ENCODE data around the genes SRD5A3, EXOC1, AASDH and NOA1.

- PRO-cap = no peak
Measured at GRCh38 chr4:55172668-55173188, 47.3 kb upstream of the KDR start.

DNA sequence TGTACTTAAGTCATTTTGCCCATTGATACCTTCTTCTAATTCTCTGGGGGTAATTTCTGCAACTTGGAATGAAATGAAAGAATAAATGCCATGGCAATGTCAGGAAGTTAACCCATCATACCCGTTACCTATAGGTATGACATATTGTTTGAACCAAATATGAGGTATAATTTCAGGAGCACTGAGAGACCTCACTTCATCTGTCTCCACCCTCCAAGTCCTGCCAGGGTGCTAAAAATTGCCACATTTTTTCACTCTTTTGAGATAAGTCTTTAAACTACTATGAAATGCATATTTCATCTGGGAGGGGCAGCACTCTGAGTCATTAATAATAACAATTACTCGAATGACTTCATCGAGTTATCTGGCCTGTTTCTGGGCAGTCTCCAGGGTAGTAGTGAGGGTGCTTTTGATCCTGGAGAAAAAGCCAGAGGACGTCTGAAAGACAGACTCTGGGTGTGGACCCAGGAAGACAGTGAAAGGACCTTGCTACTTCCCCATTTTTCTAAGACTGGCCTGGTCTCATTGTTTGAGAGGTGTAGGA, 42.4 kb upstream of the SRD5A3 start:
- PRO-cap = no peak

- PRO-cap = bidirectional peak, plus-strand start at chr4:55346231, minus-strand start at chr4:55346181
Measured at GRCh38 chr4:55345811-55346923, at the start of gene SRD5A3. Gene SRD5A3 (plus strand): TSS chr4:55346242.

DNA sequence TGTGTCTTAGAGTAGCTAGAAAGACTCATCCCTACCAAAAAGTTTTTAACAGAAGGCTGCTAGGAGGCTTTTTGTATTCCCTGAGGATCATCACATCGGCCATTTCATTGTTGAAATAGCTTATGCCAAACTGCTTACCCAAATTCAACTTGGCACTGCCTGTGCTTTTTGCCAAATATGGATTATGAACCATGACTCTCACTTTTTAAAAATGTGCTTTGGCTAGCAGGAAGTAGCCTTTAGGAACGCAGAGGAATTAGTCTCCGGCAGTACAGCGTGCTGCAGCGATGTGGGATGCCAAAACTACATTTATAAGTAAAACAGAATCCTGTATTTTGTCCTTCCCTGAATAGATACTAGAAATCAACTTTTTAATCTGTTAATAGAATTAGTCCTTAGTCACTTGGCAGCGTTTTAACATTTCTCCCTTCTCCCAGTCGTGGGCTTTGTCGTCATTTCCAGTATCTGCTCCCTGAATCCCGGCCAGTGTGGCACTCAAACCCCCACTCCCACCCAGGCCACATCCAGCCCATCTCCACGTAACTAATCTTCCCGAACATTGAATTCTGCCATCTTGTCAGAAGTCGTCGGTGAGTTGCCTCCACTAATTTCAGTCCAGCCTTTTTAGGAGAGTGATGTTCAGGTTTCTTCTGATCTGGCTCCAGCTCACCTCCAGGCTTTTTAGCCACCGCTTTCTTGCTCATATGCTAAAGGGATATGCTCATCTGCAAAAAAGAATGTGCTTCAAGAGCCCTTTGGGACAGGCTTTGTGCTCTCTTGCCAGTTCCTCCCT, 1.1 kb downstream of the TMEM165 start:
- PRO-cap = unidirectional peak, plus-strand start at position 259 of the sequence

GRCh38 chr4:55406978-55407450, 11.3 kb downstream of the TMEM165 start:
- PRO-cap = no peak

- PRO-cap = no peak
Measured at GRCh38 chr4:55416615-55417690, 21.2 kb downstream of the TMEM165 start.

- PRO-cap = no peak
Measured at GRCh38 chr4:55619073-55619439, 17.0 kb downstream of the NMU start.

DNA sequence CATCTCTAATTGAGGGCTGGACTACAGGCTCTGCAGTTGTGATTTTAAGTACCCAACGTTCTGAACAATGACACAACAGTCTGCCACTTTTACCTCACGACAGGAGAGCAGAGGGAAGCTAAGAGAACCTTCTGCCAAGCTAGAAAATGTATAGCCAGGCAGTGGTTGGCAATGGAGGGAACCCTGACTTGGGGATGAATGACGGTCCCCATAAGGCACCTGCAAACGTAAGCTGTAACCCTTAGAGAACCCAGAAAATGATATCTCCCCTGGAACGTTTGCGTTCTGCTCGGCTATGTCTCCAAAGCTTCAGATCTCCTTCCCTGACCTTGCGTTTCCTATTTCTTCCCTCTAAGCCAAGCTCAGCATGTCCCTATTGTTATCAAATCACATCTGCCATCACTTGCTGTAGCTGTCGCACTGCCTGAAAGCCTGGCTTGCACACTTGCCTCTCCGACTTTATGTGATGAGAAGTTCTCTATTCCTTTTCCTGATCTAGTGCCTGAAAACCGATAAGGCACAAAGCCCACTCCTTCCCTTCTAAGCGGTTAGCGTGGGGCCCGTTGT, 1.0 kb downstream of the NMU start:
- PRO-cap = no peak

GRCh38 chr4:55853386-55854662, at the start of gene EXOC1:
Gene EXOC1 (plus strand): TSS chr4:55853648.
- PRO-cap = bidirectional peak, plus-strand start at chr4:55853675, minus-strand start at chr4:55853506

DNA sequence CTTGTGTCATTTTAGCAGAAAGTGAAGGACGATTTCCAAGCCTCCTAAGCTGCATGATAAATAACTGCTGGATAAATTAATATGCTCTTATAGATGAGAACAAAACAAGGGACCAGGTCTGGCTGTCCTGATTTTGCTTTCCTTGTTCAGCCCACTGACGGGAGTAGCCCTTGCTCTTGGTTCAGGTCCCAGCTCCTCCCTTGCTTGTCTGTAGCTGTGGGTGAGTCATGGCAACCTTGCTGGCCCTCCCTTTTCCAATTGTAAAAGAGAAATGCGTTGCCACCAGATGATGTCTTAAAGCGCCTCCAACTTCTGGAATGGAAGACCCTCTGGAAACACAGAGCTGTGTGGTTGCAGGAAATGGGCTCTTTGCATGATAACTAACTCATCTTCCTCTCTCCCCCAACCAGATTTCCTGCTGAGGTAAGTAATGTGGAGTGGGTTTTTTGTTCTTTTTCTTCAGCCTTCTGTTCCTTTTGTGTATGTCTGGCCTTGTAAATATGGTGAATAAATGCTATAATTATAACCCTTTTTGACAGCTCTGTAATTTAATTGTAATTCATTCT, 167.0 kb downstream of the CRACD start:
- PRO-cap = no peak

GRCh38 chr4:56386897-56388058, at the start of gene AASDH:
Gene AASDH (minus strand): TSS chr4:56387491.
- PRO-cap = bidirectional peak, plus-strand start at chr4:56387238, minus-strand start at chr4:56387109; bidirectional peak, plus-strand start at chr4:56387519, minus-strand start at chr4:56387425

DNA sequence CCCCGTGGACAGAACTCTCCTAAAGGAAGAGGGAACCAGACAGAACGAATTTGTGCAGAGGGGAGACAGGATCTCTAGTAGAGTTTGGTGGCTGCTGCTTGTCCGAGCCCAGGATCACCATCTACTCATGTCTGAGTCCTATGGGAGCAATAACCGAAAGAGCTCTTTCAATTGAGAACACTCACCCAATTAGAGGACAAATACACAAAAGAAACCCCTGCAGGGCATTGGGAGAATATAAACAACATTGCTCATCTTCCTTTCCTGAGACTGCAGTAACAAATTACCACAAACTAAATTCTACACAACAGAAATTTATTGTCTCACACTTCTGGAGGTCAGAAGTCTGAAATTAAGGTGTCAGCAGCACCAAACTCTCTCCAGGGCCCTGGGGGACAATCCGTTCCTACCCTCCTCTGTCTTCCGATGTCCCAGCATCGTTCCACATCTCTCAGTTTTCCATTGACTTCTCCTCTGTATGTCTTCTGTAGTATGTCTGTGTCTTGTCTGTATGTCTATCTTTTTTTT, 65.5 kb downstream of the SPINK2 start:
- PRO-cap = no peak

DNA sequence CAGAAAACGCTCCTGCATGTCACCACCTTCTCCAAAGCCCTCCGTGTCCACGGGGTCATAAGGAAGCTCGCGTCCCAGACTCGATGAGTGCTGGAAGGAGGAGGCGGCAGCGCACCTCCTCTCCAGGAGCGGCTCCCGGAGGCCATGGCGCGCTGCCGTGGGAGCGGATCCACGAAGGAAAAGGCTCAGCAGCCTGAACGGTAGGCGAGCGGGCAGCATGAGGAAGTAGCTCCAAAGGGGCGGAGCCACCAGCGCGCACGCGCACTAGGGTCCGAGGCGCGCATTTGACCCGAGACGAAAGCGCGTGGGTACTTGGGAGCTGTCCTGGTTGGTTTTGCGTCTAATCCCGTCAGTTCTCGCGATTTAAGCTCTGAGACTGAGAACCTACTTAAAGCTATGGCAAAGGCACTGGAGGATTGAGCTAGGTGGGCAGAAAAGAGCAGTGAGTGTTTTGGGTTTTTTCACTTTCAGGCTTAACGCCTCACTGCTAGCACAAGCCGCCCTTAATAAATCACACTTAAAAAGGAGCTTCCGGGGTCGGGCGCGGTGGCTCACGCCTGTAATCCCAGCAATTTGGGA, at the start of gene NOA1:
Gene NOA1, minus strand, starts transcription at position 240 of the 579 bp plus-strand sequence.
- PRO-cap = bidirectional peak, plus-strand start at position 416 of the sequence, minus-strand start at position 199 of the sequence

DNA sequence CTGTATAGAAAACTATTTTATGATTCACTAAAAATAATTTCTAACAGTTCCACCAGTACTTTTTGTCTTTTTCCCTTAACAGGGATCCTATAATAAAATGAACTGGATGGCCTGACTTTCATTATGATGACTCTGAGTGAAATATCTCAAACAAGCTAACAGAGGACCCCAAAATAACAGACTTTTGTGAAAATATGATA, 643.4 kb upstream of the ADGRL3 start:
- PRO-cap = no peak

DNA sequence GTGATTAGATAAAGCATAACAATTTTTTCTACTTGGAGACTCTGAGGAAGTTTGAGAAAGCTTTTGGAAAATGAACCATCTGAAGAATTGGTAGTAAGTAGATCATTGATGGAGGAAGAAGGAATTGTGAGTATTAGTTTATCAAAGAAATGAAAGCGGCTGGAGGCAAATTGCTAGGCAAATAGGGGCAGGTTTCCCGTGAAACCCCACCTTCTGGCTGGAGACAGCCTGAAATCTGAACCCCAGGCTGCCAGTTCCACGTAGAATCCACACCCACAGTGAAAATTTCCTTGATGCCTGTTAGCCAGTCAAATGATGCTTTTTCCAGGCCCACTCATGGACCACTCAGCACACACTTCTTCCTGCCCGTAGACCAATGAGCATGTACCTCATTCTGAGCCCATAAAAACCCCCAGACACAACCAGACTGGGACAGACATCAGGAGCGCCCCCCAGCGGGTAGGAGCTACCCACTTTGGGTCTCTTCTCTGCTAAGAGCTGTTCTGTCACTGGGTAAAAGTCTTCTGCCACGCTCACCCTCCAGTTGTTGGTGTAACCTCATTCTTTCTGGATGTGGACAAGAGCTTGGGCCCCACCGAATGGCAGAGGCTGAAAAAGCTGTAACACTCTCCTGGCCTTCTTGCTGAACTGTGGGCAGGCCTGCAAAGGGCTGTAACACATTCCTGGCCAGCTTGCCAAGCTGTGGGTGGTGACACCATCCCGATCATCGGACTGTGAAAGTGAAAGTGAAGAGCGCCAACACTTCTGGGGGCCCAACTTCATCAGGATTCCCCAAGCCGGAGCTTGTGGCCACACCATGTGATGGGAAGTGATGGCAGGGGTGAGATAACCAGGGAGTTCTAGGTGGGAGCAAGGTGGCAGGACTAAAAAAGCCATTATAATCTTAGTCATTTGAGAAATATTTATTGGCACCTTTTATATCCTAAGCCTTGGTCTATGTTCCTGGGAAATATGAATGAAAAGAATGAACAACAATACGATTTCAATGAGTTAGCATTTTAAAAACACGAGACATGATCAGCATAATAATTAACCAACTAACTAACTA, 137.6 kb downstream of the TECRL start:
- PRO-cap = no peak

- PRO-cap = no peak
Measured at GRCh38 chr4:64608542-64609023, 199.3 kb upstream of the TECRL start.

- PRO-cap = no peak
Measured at GRCh38 chr4:65333104-65333545, 337.2 kb downstream of the EPHA5 start.

DNA sequence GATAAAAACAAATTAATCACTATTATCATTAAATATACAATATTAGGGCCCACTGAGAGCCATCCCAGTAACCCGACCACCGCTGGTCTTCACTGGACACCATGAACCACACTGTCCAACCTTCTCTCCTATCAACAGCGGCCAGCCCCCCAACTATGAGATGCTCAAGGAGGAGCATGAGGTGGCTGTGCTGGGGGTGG, 423.6 kb upstream of the EPHA5 start:
- PRO-cap = no peak

DNA sequence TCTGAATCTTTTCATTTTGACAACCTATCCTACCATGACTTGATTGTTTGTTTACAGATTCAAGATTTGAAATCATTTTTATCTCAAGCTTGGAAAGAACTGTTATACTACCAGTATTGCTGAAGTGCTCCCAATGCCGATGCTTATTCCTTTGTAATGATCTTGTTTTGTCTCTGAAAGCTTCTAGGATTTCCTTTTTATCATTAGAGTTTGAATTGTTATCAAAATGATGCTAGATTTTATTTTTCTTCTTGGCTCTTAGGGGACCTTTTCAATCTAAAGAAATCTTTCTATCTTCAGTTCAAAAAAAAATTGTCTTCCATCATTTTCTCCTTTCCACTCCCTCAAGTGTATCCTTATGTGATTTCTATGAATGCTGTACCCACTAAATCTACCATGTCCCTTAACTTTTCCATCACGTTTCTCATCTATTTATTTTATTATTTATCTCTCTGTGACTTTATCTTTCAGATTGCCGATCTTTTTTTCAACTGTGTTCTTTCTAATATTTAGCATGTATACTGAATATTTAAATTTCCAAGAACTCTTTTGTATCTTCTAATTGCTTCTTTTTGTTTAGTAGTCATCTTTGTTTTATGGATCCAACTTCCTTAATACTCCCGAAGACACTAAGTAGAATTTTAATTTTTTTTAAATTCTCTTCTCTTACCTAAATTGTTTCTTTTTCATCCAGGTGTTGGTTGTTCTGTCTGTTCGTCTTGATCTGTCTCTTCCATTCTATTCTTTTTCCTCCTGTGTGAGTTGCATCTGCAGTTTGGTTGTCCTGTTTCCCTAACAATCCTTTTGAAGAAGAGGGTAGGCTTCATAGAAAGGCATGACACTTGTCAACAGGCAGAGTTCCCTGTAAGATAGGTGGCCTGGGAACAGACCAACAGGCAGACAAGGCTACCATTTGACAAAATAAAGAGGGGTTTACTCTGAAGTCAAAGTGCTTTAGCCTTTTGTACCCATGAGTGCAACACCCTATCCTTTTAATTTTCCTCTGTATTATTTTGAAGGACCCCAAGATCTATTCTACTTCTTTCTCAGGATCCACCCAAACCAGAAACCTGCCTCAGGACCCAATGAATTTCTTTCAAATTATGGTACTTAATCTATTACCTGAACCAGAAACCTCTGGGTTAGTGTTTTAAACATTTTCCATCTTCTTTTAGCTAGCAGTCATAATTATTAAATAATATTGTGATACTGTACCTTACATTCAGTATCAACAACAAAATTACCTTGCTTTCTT, 113.2 kb downstream of the CENPC start:
- PRO-cap = no peak

- PRO-cap = no peak
Measured at GRCh38 chr4:67721719-67722372, 20.9 kb upstream of the UBA6 start.